Neural cell (in vitro differentiated cells): ENCODE data around the genes OR4M2B, SNRPN and ATP10A.

DNA sequence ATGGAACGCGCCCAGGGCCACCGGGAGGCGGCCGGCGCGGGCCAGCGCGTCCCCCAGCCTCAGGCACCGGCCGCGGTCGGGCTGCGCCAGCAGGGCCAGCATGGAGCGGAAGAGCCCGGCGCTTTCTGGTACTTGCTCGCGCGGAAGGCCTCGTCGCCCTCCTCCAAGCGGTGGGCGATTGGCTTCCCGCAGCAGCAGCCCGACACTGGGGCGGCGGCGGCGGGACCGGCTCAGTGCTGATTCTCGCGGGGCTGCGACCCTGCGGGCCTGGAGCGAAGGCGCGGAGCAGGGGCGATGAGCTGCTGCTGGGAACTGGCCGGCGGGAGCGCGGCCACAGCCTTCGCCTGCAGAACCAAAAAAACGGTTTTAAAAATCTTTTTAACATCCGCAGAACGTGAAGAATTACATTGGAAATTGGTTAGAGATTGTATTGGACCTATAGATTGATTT lies 95.3 kb downstream of the POTEB3 start:
- RAMPAGE, long total RNA, result no peak

DNA sequence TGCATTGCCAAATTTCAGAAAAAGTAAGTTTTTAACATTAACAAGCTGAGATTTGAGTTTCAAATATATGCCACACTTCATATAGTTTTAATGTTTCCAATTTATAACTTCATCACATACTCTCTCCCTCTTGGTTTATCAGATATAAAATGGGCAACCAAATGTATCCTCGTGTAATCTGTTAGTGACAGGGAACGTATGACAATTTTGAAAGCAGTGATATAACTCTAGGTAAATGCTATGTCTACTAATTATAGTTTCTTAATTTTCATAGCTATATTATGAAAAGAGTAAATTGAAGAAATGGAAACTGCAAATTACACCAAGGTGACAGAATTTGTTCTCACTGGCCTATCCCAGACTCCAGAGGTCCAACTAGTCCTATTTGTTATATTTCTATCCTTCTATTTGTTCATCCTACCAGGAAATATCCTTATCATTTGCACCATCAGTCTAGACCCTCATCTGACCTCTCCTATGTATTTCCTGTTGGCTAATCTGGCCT lies at the start of gene OR4M2B:
Gene OR4M2B (plus strand): TSS at position 206 of the 505 bp plus-strand sequence.
- RAMPAGE, long total RNA, result no peak

GRCh38 chr15:22589453-22589998 lies 130.8 kb downstream of the GOLGA6L22 start:
- RAMPAGE, long total RNA, result no peak

DNA sequence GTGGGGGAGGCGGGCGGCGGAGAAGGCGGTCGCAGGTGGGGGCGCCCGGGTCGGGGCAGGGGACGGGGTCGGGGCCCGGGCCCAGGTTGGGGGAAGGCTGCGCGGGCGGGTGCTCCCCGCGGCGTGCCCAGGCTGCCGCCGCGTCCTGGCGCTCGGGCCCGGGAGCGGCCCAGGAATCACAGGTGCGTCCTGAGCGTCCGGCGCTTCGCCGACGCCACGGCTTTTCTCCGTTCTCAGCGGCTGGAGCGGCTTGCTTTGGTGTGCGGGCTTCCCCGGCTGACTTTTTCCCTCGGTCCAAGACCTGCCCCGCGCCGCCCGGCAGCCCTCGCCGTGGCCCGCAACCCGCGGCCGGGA lies 402 bp downstream of the NIPA1 start:
- RAMPAGE, long total RNA, result no peak

GRCh38 chr15:22891504-22891909 lies 53.0 kb downstream of the NIPA2 start:
- RAMPAGE, long total RNA, result no peak

- RAMPAGE, long total RNA, result no peak
Measured at GRCh38 chr15:22978867-22980123, 873 bp downstream of the CYFIP1 start.

- RAMPAGE, long total RNA, result no peak
Measured at GRCh38 chr15:24107549-24107997, 420.5 kb upstream of the NDN start.

GRCh38 chr15:24857630-24858369 lies 97.0 kb upstream of the SNRPN start:
- RAMPAGE, long total RNA, result no peak

GRCh38 chr15:24954543-24955490 lies at the start of gene SNRPN:
Gene SNRPN, plus strand, starts transcription at chr15:24954987.
- RAMPAGE, long total RNA, result start-site peak on the plus strand at chr15:24954950-24955031, 7,139 and 7,137 reads in 2 replicates

- RAMPAGE, long total RNA, result no peak
Measured at GRCh38 chr15:25054098-25054534, 99.3 kb downstream of the SNRPN start.

GRCh38 chr15:25345828-25346416 lies 92.9 kb downstream of the UBE3A start:
- RAMPAGE, long total RNA, result no peak

DNA sequence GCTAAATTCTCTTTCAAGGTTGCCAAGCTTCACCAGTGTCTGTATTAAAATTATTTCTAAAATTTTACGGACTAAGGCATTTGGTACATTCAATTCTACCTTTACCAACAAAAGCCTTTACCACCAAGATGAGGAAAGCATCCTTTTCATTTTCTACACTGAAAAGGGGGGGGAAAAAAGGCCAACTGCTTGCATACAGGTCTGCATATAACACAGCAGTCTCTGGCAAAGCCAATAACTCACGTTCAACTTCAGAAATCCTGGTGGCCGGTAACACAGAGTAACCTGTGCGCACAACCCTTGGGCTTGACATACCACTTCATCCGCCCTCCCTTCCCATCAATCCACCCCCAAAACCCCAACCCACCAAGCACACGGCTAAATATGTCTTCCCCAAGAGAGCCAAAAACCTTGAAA lies 1.1 kb downstream of the UBE3A start:
- RAMPAGE, long total RNA, result no peak

- RAMPAGE, long total RNA, result no peak
Measured at GRCh38 chr15:25859535-25860316, 3.4 kb downstream of the ATP10A start.

DNA sequence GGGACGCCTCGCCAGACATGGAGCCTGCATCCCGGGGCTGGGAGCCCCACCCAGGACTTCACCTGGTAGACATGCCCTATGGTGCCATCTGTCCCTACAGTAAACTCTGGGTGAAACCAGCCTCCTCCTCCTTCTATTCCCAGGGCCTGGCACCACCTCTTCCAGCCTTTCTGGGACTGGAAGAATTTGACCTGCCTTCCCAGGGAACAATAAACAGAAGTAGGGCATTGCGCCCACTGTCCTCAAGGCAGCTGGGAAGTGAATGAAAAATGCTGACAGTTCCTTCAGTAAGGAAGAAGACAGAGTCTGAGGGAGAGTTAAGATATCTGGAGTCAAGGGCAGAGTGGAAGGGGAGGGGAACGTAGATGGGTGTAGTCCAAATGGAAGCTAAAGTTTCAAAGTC lies 2.8 kb downstream of the ATP10A start:
- RAMPAGE, long total RNA, result no peak

DNA sequence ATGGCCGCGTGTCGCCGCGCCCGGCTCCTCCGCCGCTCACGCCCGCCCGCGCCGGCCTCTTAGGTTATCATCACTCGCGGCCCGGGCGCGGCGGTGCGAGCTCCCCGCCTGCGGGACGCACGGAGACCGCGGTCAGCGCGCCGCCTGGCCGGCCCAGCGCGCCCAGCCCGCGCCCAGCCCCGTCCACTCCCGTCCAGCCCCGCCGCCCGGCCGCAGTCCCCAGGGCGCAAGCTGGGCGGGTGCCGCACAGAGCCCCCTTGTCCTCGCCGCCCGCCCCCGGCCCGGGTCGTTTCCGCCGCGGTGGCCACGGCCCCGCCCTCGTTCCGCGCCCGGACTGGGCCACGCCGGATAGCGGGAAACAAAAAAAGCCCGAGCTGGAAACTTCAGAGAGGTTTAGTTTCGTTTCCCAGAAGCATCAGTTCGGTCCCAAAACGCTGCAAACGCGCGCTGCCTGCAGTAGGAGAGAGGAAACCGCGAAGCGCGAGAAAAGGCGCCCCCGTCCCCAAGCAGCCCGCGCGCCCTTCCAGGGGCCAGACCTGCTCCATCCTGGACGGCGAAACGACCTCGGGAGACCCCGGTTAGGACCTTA lies at the start of gene ATP10A:
Gene ATP10A (minus strand): TSS at position 233 of the 589 bp plus-strand sequence.
- RAMPAGE, long total RNA, result no peak

DNA sequence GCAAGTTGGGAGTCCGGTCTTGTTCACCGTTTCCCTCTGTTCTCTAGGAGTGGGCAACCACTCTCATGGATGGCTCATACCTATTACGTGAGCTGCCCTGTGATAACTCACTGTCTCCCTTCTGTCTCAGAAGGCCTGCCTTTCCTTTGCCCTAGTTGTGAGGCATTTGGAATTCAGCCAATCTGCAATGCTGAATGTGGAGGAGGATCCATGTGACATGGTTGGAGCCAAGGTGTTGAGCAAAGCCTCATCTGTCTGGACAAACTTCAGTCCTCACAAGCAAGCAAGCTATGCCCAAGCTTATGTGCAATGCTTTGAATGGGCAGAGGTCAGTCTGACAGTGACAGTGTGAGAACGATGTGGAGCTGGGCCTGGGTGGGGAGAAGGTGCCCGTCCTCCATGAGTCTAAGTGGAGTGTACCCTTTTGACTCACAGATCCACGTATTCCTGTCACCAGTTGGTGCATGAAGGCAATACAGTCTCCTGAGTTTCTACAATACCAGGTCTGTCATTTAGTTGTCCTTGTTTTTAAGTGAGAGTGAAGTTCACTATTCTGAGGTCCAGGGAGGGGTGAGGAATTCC lies 37.9 kb upstream of the ATP10A start:
- RAMPAGE, long total RNA, result no peak

DNA sequence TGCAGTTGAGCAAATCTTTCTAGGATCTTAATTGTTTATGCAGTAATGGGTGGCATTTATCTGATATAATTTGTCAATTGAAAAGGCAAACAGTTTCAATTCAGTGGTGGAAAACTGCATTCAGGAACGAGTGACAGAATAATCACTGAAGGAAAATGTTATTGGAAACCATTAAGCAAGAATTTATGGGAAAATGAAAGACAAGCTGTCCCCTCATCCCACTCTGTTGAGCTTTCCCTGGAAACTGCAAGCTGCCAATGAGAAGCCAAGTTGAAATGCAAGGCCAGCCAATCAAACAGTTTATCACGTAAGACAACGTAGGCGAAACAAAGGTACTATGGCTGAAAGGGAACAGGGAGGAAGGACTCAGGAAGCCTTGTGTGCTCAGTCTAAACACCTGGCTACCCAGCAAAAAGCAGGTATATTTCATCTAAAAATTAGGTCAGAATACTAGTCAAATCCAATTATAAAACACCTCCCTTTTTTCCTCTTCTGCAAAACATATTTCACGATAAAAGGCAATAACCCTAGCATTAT lies 187.9 kb upstream of the ATP10A start:
- RAMPAGE, long total RNA, result no peak

DNA sequence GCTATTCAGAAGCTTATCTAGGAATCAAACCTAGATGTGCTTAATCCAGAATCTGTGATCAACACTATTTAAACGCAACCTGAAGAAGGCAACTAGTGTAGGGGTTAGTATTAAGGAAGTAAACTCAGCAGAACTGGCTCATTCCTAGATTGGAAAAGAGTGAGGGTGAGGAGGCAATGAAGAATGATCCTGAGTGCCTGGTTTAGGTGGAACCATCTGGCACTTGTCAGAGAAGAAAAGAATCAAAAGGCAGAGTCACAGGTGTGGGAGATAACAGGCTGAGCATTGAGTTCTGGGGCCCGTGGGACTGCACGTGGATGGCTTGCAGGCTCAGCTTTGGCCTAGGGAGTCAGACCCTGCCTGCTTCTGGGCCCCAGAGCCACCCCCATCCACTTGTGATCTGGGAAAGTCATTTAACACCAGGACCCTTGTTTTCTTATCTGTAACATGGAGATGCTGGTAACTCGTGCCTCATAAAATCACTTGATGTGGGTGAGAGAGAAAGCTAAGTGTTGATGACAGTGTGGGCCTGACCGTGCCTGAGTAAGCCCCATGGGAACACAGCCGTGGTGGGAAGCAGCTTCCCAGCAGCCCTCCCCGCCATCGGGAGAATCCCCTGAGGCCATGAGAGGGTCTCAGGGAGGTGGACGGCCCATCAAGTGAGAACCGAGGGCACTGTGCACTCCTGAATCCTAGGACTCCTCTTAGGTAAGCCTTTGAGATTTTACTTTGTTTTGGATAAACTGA lies 378.2 kb downstream of the GABRB3 start:
- RAMPAGE, long total RNA, result no peak

GRCh38 chr15:28095620-28096890 lies 3.1 kb downstream of the OCA2 start:
- RAMPAGE, long total RNA, result no peak

GRCh38 chr15:28106220-28106599 lies 7.1 kb upstream of the OCA2 start:
- RAMPAGE, long total RNA, result no peak